Placental pericyte (primary cell): Measurements from ENCODE around the gene SUCLG1.

DNA sequence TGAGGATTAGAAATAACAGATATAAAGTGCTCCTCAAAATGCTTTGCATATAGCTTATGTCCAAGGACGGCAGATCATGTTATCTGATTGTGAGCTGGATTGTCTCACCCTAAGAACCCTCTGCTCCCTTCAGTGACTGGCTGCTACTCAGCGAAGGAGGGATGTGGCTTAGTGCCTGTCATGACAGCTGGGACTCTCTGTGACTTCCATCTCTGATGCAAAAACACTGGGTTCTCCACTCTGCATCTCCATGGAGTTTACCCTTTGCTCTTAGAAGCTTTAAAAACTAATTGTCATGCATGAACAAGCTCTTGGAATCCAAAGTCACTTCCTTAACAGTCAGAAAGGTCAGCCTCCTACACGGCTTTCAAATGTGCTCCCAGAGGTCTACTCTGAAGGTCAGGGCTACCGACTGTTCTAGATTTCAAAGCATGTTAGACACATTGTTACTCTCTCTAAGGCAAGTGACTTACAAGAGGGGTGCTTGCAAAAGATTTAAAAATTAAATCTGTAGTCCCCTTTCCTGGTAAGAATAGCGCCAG, 38.3 kb upstream of the MRPL19 start:
- CAGE, long polyA plus RNA, result no peak

GRCh38 chr2:83370338-83370854, 1088.7 kb downstream of the SUCLG1 start:
- CAGE, long polyA plus RNA, result no peak

GRCh38 chr2:84458383-84459401, at the start of gene SUCLG1:
Gene SUCLG1 (minus strand): TSS chr2:84459280.
- CAGE, long polyA plus RNA, result no peak

GRCh38 chr2:84669151-84669583, 152.9 kb downstream of the DNAH6 start:
- CAGE, long polyA plus RNA, result no peak

DNA sequence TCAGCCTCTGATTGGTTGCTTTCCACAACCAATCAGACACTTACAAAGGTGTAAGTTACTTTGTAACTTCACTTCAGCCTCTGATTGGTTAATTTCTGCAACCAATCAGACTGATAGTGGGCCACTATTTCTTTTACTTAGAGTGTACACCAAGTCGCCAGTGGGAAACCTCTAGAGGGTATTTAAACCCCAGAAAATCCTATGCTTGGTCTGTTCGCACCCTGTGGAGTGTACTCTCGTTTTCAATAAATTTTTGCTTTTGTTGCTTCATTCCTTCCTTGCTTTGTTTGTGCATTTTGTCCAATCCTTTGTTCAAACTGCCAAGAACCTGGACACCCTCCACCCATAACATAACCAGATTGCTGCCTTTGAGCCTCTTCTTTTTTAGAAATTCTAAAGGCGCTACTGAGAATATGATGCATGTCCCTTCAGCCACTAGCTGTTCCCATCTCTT, 19.5 kb downstream of the TMSB10 start:
- CAGE, long polyA plus RNA, result no peak

- CAGE, long polyA plus RNA, result no peak
These were observed 20.3 kb downstream of the TMSB10 start for GRCh38 chr2:84925541-84926409.

GRCh38 chr2:84941175-84941384, 29.9 kb upstream of the KCMF1 start:
- CAGE, long polyA plus RNA, result no peak

- CAGE, long polyA plus RNA, result no peak
These were observed 2.0 kb upstream of the KCMF1 start for GRCh38 chr2:84969024-84969390.

DNA sequence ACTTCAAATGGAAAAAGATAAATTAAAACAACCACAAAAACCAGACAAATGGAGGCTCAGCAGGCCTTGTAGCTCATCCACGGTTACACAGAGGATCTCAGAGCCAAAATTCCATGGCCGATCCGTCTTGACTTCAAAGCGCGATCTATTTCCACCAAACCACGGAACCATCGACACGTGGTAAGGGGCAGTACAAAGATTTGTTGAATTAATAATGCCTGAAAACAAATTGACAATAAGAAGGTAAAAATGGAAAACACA, 1.0 kb upstream of the KCMF1 start:
- CAGE, long polyA plus RNA, result no peak

DNA sequence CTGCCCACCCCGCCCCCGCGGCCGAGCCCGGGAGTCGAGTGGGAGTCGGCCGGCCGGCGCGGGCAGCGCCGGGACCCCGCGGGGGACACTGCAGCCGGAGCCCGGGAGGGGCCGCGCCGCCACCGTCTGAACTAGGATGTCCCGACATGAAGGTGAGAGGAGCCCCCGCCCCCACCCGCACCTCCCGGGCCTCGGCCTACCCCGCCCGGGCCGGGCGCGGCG, 266 bp downstream of the KCMF1 start:
- CAGE, long polyA plus RNA, result no peak

DNA sequence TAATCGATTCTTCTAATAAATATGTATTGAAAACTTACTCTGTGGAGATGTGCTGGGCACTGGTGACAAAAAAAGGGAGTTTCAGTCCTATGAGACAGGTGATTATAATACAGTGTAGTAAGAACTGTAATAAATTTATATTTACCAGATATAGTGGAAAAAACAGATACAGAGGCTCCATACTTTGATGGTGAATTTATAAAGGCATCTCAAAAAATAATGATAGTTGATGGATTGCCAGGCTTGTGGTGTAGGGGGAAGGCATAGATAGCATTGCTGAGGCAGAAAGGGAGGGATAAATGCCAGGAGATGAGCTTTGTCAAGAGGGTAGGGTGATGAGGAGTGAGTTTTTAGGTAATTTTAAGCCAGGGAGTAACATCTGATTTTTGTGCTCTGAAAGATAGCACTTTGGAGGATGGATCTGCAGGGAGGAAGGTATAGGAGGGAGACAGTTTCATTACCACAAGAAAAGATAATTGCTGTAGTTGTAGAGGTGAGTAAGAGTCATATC, 18.2 kb downstream of the KCMF1 start:
- CAGE, long polyA plus RNA, result no peak

DNA sequence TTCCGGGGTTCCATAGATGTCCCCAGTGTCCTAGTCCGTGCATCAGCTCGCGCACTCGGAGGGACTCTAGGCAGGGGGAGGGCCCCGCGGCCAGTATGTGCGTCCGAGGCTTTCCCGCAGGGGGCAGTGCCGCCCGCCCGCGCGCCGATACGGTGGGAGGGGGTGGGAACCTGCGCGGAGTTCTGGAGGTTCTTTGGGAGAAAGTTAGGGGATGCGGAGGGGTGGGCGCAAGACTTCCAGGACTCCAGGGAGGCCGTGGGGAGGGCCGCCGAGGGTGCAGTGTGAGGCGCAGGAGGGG, 355 bp upstream of the TCF7L1 start:
- CAGE, long polyA plus RNA, result no peak

DNA sequence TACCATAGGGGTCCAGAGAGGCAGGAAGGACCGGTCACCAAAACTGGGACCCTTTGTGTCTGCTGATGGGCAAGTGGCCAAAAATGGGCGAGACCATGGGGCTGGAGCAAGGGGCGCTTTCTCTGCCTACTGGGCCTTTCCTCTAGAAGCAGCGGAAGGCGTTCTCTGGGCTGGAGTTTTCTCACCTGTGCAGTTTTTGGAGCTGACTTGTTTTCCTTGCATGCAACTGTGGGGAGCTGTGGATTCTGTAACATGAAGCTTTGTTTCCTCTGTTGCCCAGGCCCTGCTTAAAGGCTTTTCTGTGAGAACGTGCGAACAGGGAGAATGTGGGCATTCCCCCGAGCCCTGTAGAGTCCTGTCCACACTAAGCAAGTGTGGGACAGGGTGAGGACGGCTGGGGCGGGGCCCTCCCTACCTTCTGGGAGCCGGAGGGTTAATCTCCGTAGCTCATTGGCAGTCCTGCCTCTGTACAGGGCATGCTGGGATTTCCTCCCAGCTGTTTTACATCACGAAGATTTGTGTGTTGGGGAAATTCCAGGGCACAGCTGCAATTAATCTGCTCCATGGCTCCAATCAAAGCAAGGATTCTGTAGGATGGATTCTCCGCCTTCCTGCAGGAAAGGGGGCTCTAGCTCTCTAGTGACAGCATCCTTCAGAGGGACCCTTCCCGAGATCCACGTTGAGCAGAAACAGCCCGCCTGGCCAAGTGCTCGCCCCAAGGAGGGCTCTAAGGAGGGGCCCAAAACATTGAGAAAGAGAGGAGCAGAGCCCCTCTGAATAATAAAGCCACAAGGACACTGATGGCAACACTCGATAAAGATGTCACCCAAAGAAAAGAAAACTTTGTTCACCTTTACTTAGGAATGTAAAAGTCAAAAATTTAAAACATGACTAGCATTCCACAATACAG, 50.0 kb downstream of the TGOLN2 start:
- CAGE, long polyA plus RNA, result no peak

DNA sequence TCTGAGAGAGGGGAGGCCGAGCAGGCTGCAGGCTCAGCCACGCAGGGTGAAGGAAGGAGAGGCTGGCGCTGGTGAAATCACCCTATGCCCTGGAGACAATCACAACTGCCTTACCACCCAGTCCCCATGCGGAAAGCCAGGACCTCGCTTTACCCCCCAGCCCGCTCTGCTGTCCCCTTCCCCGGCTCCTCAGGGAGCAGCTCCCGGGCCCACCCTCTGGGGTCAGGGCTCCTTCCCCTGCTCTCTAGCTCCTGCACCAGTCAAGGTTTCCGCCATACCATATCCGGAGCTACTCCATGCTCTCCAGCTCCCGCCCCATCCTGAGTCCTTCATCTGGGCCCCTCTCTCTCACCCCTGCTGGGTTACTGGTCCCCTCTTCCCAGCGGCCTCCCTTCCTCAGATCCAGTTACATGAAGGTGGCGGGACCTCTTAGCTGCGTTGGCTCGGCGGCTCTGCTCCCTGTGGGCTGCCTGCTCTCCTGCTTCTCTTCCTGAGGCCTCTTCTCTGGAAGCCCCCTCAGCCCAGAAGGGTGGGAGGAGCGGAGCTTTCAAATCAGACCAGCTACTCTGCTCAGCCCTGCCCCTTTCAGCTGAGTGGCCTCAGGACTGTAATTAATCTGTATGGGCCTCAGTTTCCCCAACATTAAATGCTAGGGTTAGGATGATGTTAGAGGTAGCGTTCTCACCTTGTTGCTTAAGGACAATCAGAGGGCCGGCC, 9.0 kb downstream of the RETSAT start:
- CAGE, long polyA plus RNA, result no peak

DNA sequence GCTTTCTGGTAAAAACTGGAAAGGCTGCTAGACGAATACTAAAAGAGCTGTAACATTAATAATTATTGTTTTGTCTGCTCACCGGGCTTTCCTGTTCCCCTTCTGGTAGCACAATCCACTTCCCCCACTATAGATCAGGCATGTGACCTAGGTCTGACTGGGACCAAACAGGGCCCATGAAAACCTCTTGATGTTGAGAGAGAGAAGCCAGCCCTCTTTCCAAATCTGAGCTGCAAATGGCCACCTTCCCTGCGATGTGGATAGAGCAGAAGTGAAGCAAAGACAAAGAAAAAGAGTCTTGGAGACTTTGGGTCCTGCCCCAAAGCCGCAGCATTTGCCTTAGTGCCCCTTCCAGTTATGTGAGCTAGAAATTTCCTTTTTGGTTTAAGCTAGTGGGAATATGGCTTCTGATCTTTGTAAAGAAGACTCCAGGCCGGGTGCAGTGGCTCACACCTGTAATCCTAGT, 23.4 kb downstream of the SH2D6 start:
- CAGE, long polyA plus RNA, result no peak

DNA sequence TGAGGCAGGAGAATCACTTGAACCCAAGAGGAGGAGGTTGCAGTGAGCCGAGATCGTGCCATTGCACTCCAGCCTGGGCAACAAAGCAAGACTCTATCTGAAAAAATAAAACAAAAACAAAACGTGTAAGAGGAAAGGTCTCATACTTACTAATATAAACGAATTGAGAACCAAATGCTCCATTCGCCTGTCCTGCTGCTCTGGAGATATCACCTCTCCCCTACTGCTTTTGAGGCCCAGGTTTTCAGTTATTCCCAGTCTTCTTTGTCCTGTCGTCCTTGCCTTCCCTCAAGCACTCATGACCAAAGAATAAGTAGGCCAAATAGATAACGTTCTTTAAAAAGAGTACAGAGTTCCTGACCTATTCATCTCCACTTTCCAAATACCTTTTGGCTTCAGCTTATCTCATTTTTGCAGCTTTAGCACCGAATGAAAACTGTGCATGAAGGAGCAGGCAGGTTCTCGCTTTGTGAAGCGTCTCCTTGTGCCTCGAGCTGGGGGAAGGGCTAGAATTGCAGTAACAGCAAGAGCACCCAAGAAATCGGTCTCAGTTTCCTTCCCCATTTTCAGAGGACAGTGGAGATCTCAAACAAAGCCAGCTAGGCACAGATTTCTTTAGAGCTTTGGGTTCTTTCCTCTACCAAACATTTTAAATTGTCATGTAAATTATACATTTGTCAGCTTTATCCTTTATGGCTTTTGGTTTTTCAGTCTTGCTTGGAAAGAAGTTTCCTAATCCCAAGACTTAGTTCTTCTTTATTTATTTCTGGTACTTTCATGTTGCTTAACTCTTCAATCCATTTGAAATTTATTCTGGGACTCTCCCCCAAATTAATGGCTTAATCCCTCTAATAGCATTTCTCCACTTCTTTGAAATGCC, 38.8 kb upstream of the MAT2A start:
- CAGE, long polyA plus RNA, result no peak

DNA sequence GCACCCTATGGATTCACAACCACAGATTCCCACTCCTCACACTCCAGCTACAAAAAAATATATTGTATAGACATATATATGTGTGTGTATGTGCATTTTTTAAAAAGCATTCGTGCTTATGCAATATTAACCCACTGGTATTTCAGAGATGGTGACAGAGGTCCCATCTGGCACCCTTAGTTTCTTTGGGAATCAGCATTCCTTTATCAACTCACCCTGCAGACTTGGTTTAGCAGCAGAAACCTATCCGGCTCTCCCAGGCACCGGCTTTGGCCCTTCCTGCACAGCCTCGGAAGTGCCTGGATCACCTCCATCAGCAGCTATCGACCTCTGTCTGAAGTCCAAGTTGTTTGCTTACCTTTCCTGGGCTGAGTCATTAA, 22.5 kb upstream of the MAT2A start:
- CAGE, long polyA plus RNA, result no peak

- CAGE, long polyA plus RNA, result no peak
These were observed 2.5 kb downstream of the MAT2A start for GRCh38 chr2:85541562-85541830.

- CAGE, long polyA plus RNA, result no peak
These were observed 6.2 kb downstream of the MAT2A start for GRCh38 chr2:85545202-85545544.

- CAGE, long polyA plus RNA, result no peak
These were observed 666 bp downstream of the VAMP8 start for GRCh38 chr2:85577720-85578784.